Cardiac ventricle fibroblast (primary cell): ENCODE measurements around a stretch of chr19.

GRCh38 chr19:29845510-29846206, 33.9 kb downstream of the CCNE1 start:
- RAMPAGE, long total RNA: no peak

DNA sequence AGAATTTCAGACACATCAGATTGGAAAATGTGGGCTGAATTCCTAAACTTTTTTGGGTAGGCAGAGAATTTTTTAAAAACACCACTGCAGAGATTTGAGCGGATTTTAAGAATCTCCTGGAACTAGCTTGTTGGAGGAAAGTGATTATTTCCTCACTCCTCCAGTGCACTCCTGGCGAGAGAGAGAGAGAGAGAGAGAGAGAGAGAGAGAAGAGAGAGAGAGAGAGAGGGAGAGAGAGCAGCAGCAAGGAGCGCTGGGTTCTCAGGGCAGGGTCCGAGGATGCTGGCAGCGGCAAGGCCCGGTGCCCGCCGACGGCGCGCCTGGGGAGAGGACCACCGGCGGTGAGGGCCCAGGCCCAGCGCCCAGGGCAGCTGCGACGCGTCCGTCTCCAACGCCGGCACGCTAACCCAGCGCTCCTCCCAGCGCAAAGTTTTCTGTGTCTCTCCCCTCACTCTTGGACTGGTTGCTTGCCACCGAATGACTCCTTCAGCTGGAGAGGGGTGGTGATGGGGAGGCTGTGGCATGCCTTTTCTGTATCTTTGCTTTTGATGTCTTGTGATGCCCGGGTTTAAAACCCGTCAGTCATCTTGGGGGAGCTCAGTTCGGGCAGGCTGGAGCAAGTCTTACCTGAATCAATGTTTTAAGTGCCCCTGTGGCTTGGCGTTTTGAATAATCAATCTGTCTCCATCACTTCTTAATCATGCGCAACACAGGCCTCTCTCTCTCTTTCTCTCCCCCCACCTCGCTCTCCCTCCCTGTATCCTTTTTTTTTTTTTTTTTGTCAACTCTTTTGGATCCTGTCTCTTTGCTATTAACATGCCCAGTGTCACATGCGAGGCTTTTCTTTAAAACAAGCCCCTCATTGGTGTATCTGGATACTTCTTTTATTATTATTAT, 148.7 kb upstream of the ZNF536 start:
- RAMPAGE, long total RNA: no peak

GRCh38 chr19:30226926-30227579, 145.1 kb upstream of the ZNF536 start:
- RAMPAGE, long total RNA: no peak

DNA sequence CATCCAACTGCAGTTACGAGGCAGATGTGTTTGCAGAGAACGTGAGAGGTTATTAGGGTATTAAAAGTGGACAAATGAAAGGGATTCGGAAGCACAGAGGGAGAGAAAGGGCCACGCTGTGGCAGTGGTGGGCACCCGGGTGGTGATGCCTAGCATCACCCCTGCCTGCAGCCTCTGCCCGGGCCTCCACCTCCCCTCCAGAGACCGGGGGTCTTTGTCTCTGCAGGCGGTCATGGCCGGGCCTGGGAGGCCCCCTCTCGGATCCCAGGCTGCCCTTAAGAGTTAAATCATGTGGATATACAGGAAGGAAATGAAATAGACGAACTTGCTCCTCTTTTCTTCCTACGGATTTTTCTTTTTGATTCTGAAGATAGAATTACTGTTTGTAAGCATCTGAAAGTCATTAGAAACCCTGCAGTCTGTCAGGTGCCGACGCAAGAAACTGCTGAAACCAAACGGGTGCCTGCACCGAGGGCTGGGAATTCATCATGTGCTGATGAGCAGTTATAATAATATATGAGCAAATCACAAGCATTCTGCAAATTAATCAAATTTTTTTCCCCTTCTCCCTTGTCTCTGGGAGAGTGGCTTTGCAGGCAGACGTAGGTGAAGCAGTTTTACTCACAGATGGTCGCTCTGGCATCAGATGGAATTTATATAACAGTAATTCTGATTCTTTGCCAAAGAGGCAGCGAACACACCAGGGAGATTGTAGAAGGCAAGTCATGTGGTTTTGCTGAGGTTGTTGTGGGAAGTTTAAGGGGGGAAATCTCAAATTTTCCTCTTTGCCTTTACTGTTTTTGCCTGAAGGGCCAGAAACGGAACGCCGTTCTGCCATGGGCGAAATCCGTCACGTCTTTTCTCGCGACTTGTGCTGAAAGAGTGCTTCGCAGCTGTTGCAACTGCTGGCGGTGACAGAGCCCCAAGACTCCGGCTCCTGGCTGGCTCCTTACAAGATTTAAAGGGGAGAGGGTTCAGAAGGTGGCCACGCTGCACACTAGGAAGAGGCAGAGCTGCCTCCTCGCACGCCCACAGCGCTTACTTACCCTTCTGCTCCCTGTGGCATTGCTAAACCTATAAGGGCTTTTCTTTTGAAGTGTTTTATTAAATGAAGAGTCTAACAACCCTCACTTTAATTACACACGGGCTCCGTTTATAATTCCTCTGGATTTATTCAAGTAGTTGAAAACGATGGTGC, 320.0 kb downstream of the ZNF536 start:
- RAMPAGE, long total RNA: no peak

- RAMPAGE, long total RNA: no peak
Observed at GRCh38 chr19:31256482-31256995, 92.7 kb downstream of the TSHZ3 start.

GRCh38 chr19:31348251-31349092, 764 bp downstream of the TSHZ3 start:
- RAMPAGE, long total RNA: no peak

DNA sequence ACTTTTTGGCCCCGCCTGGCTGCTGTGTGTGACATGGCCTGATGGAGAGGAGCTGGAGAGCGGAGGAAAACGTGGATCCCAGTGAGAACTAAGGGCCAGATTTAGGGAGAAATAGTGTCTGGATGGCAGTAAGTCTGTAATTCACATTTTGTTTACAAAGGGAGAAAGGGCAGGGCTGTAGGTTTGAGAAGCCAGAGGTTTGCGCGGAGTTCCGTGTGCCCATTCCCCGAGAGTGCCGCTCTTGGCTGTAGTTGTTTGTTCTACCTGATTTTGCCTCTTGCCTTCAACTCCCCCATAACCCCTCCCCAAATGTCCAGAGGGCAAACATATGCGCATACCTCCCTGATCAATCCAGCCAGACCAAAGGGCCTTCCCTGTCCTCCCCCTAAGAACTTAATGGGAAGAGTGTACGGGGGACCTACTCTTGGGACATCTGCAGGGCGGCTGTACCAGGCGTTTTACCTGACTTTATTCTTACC, 3.3 kb upstream of the TSHZ3 start:
- RAMPAGE, long total RNA: no peak

DNA sequence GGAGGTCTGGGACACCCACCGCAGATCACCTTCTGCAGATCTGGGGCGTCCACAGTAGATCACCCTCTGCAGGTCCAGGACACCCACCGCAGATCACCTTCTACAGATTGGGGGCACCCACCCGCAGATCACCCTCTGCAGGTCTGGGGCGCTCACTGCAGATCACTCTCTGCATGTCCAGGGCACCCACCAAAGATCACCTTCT, 153.4 kb upstream of the TSHZ3 start:
- RAMPAGE, long total RNA: no peak

DNA sequence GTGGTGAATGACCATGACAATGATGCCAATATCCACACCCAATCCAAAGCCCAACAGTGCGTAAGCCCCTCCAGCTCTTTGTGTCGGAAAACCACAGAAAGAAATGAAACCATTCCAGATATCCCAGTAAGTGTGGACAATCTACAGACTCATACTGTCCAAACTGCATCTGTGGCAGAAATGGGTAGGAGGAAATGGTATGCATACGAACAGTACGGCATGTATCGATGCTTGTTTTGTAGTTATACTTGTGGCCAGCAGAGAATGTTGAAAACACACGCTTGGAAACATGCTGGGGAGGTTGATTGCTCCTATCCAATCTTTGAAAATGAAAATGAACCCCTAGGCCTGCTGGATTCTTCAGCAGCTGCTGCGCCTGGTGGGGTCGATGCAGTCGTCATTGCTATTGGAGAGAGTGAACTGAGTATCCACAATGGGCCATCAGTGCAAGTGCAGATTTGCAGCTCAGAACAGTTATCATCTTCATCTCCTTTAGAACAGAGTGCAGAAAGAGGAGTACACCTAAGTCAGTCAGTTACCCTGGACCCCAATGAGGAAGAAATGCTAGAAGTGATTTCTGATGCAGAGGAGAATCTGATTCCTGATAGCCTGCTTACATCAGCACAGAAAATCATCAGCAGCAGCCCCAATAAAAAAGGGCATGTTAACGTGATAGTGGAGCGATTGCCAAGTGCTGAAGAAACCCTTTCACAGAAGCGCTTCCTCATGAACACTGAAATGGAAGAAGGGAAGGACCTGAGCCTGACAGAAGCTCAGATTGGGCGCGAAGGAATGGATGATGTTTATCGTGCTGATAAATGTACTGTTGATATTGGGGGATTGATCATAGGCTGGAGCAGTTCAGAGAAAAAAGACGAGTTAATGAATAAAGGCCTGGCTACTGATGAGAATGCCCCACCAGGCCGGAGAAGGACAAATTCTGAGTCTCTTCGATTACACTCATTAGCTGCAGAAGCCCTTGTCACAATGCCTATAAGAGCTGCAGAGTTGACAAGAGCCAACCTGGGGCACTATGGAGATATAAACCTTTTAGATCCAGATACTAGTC, 8.3 kb downstream of the ZNF507 start:
- RAMPAGE, long total RNA: no peak

DNA sequence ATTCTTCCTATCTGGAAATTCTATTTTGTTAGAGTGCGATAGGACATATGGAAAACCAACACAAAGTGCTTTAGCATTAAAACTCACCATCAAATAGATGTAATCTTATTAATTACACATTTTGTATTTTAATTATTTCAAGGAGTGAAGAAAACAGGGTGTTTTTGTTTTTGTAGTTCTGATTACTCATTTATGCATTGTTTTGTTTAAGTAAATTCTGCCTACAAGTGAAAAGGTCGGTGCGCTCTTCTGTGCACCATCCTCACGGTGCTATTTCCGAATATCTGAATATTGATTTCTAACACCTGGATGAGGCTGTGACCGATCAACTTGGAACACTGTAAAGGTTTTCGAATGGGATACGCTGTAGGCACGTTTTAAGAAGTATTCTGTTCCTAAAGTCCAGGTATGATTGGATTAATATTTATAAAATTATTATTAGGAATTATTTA, 21.3 kb upstream of the DPY19L3 start:
- RAMPAGE, long total RNA: no peak

DNA sequence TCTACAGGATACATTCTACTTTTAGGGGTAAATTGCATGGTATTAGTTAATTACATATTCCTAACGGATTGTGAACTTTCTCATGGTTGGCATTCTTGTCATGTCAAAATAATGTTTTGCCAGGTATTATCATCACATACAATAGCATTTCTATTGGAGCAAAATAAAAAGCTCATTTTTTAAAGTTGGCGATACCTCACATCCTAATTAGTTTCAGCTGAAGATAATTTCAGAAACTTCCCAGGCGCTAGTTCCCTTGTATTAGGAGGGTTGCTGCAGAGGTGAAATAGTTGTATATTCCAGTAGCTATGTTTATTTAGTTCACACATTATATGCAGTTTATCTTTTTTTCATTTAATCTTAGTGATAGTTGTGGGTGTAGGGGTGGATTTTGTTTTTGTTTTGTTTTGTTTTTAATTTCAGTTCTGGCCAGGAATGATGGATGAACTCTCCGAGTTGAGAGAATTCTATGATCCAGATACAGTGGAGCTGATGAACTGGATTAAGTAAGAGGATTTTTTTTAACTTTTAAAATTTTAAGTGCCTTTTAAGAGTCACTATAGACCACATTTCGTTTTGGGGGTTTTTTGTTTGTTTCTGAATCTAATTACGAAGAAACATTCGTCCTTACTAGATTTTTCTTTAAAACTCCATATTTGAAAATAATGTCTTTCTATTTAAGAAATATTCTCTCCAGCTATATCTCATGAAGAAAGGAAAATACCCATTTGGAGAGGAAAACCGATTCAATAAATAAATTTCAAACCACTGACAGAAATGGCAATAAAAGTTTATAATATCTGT, 62.9 kb downstream of the DPY19L3 start:
- RAMPAGE, long total RNA: no peak

- RAMPAGE, long total RNA: no peak
Observed at GRCh38 chr19:32863993-32864396, 5.6 kb downstream of the SLC7A9 start.

DNA sequence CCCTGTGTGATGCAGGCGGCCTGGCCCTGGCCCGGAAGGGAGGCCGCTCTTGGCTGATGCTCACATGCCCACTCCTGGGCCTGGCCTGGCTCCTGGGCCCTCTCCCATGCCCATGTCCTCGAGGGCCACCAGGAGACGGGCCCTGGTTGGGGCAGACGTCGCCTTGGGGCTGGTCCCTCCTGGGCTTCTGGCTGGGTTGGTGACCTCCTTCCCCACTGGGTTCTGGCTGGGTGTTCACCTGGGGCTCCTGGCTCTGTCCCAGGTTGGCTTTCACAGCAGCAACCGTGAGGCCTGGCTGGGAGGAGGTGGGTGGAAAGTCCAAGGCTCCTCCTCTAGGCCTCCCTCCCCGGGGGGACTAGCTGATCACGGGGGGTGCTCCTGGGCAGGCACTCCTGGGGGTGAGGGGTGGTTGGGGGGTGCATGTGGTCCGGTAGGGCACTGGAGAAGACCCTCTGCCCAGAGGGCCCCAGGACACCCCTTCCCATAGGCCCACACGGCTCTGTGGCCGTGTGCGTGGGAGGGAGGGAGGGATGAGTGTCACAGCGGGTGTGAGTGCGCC, 15.5 kb upstream of the SLC7A10 start:
- RAMPAGE, long total RNA: no peak

- RAMPAGE, long total RNA: no peak
Observed at GRCh38 chr19:33290946-33291416, 11.4 kb downstream of the CEBPA start.

GRCh38 chr19:33502164-33502936, 19.2 kb downstream of the PEPD start:
- RAMPAGE, long total RNA: no peak

DNA sequence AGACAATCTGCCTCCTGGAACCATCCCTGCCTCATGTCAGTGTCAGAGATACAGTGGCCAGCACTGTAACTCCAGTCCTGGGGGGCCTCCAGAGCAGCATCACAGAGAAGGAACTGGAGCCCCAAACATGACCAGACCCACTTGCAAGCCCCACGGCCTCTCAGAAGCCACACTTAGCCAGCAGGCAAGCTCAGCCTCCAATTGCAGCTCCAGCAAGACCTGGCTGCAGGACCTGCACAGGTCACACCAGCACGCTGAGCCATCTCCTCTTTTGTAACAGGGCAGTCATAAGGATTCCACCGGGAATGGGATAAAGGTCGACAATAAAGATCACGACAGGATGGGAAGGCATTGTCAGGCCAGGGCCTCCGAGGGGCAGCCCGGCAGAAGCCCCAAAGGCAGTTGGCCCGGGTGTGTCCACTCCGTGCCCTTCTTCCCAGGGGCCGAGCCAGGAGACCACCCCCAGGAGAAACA, 12.7 kb downstream of the PEPD start:
- RAMPAGE, long total RNA: no peak

GRCh38 chr19:33781011-33781210, 15.8 kb upstream of the KCTD15 start:
- RAMPAGE, long total RNA: no peak

DNA sequence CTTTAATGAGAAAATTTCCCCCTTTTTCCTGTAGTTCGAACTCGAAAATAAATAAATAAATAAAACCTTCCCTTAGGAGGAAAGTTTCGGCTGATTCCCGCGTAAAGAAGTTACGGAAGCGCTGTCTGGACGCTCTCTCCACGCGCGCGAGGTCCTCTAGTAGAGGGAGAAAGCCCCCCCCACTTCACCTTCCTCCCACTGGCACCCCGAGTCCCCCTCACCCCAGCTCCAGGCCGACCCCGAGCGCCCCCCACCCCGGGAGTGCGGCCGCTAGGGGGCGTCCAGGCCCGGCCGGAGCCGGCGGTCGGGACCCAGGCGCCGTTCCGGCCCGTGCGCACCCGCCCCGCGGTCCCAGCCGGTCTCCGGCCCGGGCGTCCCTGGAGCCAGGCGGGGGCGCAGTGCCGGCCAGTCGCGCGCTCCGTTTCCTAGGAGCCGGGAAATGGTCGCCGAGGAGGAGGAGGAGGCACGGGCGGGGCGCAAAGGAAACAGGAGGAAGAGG, 1.4 kb upstream of the KCTD15 start:
- RAMPAGE, long total RNA: no peak

DNA sequence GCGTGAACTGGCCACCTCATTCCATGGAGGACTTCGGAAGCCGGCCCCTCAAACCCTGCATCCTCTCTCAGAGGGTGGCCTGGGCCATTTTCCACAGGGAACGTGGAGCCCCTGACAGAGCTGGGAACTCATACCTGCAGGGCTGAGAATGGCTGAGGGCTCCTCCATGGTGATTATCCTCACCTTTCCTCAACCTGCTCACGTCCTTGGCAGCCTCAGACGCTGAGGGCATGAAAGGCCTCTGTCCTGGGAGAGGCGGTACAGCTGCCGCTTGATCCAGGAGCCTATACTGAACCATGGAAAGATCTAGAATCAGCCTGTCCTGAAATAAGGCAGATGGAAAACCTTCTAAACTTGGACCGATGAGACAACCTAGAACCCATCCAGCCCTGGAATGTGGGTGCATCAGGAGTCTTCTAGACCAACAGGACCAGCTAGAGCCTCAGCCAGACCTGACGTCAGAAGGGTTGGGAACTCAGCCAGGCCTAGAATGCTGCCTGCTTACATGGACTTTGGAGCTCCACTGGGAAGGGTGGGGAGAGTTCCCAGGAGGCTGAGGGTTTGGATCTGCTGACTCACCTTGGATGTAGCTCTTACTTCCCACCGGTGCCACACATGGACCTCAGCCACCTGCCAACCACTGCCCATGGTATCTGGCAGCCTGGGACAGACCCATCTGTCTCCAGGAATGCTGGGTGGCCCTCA, 7.4 kb downstream of the KCTD15 start:
- RAMPAGE, long total RNA: no peak

- RAMPAGE, long total RNA: no peak
Observed at GRCh38 chr19:33878915-33879270, 82.2 kb downstream of the KCTD15 start.